ENCODE measurements around a stretch of chr9.

DNA sequence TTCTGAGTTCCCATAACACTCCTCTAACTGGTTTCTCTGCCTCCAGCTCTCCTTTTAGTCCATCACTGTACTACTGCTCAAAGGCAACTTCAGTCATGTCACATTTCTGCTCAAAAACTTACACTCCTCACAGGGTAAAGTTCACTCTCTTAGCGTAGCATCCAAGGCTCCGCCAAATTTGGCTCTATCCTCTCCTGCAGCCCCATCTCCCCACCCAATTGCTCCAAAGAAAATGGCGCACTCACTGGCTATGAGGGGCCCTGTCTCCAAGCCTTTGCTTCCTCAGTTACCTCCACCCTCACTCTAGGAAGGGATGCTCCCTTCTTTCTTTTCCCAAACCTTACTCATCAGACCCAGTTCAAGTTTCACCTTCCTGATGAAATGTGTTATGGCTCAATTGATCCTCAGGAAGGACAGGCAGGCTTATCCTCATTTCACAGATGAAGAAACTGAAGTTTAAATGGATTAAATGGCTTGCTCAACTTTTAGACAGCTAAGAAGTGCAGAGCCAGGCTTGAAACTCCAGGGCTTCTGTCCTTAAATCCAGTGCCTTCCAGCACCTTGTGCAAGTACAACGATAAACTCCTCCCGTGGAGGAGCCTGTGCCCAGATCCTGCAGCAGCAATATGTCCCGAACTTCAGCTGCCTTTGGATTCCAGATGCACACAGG, 199.3 kb downstream of the CRB2 start:
- PRO-cap: no peak

DNA sequence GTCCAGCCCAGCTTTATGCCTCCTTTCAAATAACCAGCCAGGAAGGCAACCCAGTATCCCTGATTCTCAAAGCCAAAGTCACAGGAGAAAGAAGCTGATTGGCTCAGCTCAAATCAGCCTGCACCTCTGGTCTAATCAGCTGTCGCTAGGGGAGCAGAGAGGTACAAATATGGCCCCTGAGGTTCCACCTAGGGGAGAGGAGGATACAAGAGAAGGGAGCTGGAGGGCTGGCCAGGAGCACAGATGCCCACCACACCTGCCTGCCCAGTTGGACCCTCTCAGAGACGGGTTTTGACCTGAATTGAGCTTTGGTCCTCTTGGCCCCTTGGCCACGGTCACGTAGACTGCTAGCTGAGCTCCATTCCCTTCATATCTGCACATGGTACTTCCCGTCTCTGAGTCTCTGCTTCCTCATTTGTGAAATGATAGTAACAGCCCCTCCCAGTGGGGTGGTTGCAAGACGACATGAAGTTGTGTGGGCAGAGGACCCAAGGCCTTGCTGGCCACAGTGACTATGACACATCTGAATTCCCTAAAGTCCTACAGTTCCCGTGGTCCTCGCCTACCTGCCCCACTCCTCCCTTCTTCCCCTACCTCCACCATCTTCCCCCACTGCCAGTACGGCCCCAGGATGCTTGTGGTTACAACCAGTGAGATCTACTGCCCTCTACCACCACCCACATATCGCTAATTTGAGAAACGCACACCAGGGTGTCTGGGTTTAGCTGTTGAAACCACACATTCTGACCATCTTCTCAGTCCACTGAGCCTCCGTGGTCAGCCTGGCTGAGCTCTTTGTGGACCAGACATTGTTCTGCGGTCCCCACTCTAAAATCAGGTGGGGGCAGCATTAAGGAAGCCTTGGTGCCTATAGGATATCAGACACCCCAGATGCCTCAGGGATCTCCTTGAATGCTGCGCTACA, 60.4 kb upstream of the NEK6 start:
- PRO-cap: no peak

DNA sequence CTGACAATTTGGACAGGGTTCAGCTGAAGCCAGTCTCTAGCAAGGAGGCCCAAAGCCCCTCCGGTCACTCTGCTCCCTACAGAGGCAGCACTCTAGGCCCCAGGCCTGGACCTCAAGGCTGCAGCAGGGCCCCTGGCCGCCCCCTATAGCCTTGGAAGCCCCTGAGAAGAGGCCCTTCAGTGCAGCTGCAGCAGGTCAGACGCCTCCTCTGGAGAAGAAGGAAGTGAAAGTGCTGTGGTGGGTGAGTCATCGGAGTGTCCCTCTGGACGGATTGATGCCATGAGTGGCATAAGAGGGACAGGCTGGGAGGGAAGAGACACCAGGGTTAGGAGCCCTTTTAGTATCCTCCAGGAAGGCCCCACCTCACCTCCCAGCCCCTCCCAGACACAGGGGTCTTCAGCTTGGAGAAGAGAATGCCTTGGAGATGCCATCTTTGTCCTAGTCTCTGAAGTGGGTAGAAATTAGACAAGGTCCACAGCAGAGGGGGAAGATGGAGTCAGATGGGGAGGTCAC, 39.0 kb upstream of the NEK6 start:
- PRO-cap: unidirectional peak, plus-strand start at position 291 of the sequence

DNA sequence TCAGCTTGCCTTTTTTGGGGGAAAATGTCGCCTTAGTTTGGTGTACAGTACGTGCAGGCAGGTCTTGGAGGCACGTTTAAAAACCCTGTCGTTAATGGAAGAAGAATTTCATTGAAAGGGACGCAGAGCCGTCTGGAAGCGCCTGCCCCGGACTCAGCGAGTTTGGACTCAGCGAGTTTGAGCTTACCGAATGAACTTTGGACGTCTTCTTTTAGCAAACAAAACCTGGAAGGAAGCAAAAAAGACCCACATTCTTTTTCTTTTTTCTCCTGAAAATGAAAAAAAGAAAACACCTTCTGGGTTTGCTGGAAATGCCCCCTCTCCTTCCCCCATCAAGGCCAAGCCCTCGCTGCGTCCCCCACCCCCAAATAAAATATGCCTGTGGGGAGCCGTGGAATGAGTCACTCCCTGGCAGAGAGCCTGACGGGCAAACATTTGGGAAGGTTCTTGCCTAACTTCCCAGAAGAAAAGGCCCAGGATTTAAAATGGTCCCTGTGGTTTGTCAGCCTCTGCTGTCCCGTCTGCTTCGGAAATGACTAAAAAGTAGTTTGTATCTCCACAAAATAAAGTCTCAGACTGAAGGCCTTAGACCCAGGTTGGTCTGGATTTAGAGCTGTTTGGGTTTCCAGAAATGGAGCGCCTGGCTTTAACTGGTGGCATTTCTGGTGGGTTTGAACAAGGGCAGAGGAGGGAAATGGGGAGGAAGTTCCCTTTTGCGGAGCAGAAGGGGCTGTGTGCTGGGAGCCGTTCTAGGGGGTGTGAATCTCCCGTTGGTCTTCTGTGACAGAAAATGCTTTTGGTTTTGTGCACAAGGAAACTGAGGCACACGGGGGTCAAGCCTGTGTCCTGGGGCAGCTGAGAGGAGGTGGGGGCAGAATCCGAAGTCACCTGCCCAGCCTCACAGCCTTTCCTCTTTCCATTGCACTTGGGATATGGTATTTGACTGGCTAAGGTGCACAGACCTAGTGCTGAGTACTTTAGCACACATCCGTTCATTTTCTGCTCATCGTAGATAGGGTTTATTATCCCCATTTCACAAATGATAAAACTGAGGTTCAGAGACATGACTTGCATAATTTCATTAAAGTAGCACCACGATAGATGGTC, 1.9 kb downstream of the NEK6 start:
- PRO-cap: bidirectional peak, plus-strand start at position 483 of the sequence, minus-strand start at position 170 of the sequence

DNA sequence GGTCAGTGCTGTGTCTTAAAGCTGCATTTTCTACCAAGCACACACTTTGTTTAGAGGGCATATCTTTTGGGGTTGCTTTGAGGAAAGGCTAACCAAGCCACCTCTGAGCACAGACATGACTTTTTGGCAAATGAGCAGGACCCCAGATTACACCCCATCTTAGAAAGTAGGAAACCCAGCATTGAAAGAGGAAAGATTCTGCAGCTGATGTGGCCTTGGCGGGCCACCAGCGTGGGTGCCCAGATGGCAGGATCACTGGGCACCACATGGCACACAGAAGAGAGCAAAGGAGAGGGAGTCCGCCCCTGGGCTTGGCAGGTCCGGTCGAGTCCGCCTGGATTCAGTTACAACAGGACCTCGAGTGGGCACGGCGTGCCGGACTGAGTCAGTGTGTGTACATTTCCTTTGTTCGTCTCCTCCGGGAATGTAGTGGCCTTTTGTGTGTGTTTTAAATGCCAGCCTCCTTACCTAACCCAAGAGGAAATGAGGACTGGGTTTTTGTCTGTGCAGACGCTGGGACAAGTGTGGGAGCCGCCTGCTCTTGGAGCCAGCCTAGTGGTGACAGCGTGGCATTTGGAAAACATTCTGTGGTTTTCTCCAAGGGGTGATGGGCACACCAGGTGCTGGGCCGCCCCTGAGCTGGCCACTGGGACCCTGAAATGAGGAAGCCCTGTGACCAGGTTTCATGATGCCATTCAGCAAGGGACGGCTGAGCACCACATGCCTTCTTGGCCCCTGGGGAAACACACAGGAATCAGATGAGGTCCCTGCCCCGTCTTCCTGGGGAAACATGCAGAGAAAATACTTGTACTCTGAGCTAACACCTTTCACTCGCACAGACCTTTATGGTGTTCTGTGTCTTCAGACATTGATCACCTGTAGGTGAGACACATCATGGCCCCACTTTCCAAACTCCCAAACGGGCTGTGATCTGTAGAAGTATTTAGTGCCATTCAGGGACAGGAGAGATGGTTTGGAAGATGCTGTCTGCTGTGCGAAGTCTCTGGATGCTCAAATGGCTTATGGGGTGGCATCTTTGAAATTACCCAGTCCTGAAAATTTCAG, 9.6 kb downstream of the NEK6 start:
- PRO-cap: no peak

DNA sequence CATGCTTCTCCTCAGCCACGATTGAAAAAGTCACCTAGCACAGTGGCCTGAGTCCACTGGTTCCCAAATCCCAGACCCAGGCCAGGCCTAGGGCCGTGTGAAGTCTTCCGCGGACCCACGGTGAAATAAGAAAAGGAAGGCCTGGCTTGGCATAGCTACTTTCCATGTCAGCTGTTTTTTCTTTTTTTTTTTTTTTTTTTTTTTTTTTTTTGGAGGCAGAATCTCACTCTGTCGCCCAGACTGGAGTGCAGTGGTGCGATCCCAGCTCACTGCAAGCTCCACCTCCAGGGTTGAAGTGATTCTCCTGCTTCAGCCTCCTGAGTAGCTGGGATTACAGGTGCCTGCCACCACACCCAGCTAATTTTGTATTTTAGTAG, 23.5 kb downstream of the NEK6 start:
- PRO-cap: no peak

- PRO-cap: no peak
Measured at GRCh38 chr9:124281745-124282723, 24.3 kb downstream of the NEK6 start.

- PRO-cap: no peak
Measured at GRCh38 chr9:124285759-124286983, 28.4 kb downstream of the NEK6 start.

GRCh38 chr9:124352470-124353354, 62.5 kb downstream of the PSMB7 start:
- PRO-cap: no peak

DNA sequence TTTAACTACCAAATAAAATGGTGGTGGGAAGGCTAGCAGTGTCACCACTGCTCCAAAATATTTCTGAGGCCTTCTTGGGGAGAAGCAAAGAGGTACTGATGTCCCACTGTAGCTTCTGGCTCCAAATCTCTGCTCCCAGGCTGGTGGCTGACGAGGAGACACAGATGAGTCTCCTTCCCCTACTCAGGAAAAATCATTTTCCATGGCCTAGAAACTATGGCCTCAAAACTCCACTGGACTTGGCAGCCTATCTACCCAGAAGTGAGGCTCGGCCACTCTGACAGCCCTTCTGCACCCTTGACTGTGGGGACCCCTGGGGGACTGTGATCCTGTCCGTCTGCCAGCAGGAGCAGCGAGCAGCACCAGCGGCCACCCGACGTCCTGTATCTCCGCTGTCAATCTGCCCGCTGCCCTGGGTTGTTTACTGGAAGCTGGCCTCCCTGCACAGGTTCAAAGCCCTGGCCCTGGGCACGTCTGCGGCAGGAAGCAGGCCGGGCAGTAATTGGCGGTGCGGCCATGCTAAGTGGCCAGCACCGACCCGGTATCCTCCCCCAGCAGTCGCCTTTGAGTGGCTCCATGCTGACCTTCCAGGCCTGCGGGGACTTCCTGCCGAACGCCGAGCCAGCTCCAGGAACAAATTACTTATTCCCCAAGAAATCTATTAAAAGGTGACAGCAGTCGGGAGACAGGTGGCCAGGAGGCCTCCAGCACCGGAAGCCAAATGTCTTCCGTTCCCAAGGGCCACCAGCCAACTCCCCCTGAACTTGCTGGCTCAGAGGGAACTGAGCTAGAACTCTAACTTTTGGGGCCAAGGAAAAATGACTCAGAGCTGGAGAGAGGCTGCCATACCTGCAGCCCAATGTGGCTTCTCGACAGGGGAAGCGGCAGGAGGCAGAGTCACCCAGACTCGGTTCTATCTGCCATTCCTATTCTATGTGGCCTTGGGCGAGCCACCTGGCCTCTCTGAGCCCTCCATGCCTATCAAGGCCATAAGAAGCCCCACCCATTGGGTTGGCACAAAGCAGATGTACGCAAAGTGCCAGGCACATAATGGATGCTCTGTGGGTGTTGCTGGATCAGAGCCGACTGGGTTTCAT, 13.5 kb upstream of the PSMB7 start:
- PRO-cap: no peak

DNA sequence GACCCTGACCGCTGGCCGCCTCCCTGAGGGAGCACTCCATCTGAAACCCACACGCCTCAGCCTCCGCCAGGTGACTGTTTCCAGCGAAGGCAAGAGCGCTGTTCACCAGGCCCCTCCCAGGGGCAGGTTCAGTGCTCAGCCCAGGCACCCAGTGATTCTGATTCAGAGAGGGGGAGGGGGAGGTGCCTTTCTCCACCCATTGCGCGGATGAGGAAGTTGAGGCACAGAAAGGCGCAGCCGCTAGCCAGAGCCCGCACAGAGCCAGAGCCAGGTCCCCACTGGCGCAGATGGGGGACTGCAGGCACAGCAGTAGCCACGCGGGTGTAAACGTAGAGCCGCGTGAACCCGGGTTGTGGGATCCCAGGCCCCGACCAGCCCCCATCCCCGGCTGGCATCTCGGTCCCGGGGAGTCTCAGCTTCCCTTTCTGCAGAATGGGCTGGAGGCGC, 27.1 kb downstream of the ADGRD2 start:
- PRO-cap: no peak

DNA sequence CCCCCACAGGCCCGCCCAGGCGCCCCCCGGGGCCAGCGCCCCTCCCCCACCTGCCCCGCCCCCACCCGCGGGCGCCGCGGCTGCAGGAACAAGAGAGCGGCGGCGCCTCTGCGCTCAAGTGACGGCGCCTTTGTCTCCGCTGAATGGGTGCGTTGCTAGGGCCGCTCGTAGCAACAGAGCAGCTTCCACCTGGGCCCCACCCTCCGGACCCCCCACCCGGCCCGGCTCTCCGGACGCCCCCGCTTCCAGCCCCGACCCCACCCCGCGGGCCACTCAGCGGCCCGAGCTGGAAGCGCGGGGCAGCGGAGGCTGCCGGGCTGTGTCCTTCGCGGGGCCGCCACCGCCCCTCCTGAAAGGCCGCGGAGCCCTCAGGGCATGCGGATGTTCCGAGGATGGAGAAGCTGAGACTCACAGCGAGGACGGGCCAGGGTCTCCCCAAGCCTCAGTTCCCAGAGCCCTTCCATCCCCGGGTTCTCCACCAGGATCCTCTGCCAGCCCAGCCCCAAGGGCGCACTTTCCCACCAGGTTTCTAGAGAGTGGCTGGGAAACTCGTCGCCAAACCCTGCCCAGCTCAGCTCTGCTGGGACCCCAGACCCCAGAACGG, 27.6 kb downstream of the ADGRD2 start:
- PRO-cap: no peak

DNA sequence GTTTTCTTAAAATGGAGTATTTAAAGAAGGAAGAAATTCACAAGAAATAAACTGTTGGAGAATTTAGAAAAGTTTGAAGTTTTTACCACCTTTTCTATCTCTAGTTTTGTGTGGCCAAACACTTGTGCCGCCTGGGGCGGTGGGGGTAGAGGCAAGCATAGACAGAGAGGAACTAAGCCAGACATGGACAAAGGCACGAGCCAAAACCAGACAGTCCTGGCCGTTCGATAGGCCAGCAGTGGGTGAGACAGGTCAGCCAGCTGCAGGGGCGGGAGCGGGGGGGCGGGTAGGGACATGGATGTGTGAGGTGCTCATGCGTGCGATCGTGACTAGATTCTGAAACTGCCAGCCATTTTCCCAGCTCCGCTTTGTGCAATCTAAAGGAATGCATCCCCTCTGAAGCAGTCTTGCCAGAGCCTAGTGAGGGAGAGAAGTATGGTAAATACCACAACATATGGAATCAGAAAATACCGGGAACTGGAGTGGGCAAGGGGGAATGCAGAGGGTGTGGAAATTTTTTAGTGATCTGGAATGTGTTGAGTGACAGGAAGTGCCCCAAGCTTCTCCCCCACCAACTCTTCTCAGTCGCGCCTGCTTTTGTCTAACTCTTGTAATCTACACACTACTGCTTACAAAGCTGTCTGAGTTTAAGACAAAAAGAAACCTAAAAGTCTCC, 112.0 kb downstream of the NR6A1 start:
- PRO-cap: bidirectional peak, plus-strand start at position 125 of the sequence, minus-strand start at position 174 of the sequence; bidirectional peak, plus-strand start at position 360 of the sequence, minus-strand start at position 218 of the sequence

GRCh38 chr9:124793095-124793443, 16.1 kb downstream of the OLFML2A start:
- PRO-cap: no peak

DNA sequence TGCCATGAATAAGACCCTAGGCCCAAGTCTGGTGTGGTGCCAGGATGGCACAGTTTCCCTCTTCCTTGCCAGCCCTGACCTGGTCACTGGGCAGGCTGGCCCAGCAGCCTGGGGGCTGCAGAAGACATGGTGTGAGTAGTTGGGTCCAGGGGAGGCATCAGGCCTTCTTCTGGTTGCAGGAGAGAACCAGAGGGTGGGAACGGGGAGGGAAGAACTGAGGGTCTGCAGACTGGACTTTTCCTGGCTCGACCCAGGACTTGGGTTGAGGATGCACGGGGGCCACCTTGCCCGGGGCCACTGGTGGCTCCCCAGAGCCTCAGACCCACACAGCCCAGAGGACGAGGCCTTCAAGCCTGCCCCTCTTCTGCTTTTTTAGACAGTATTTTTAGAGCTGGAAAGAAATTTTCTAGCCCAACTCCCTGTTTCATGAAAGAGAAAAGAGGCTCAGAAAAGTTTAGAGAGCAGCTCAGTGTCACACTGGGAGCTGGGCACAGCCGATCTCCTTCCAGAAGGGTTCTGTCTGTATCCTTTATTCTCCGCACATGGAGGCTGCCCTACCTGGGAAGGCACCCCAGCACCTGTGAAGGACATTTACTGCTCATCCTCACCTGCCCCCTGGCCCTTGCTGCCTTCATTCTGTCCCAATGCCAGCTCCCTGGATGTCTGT, 34.6 kb downstream of the OLFML2A start:
- PRO-cap: no peak

DNA sequence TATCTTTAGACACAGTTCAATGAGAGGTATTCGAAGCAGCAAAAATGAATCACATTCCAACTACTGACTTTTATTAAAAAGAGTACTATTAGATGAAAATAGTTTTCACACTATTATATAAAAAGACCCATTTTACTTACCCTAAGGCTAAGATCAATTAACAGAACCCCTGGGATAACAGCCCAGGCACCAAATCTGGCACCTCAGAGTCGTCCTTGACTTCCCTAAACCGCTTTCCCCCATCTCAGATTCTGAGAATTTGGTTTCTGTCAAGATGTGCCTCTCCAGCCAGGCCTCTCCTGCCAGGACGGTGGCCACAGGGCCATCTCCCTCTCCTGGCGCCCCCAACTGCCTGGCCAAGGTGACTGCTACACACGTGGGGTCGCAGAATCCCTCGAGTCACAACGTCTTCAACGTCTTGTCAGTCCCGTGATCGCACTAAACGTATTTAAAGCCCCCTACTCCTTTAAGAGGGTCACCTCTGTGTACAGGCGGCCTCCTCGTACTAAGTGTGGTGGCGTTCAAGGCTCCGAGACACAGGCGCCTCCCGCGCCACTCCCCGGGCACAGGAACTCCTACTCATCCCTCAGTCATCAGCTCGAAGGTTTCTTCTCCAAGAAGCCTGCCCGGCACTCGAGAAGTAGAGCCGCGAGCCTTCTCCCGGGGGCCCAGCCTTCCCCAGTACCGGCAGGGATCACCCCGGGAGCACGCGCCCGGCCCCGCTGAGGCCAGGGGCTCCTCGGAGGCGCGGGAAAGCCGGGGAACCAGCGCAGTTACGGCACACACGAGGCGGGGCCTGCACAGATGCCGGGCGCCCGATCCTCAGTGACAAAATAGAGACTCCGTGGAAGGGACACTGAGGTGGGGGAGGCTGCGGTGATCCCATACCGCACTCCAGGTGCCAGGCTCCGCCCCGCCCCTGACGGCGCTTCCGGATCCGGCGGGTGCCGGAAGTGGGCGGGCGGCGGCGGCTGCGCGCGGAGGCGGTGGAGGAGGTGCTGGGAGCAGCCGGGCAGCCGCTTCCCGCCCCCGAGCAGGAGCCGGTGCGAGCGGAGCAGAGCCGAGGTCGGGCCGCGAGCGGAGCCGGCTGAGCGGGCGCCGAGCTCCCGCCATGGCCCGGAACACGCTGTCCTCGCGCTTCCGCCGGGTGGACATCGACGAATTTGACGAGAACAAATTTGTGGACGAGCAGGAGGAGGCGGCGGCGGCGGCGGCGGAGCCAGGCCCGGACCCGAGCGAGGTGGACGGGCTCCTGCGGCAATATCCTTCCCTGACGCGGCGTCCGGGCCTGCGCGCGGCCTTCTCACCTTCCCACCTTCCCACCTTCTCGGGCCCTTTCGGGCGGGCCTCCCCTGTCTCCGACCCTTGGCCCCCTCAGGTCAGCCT, 6.7 kb downstream of the ARPC5L start:
- PRO-cap: bidirectional peak, plus-strand start at position 978 of the sequence, minus-strand start at position 921 of the sequence

DNA sequence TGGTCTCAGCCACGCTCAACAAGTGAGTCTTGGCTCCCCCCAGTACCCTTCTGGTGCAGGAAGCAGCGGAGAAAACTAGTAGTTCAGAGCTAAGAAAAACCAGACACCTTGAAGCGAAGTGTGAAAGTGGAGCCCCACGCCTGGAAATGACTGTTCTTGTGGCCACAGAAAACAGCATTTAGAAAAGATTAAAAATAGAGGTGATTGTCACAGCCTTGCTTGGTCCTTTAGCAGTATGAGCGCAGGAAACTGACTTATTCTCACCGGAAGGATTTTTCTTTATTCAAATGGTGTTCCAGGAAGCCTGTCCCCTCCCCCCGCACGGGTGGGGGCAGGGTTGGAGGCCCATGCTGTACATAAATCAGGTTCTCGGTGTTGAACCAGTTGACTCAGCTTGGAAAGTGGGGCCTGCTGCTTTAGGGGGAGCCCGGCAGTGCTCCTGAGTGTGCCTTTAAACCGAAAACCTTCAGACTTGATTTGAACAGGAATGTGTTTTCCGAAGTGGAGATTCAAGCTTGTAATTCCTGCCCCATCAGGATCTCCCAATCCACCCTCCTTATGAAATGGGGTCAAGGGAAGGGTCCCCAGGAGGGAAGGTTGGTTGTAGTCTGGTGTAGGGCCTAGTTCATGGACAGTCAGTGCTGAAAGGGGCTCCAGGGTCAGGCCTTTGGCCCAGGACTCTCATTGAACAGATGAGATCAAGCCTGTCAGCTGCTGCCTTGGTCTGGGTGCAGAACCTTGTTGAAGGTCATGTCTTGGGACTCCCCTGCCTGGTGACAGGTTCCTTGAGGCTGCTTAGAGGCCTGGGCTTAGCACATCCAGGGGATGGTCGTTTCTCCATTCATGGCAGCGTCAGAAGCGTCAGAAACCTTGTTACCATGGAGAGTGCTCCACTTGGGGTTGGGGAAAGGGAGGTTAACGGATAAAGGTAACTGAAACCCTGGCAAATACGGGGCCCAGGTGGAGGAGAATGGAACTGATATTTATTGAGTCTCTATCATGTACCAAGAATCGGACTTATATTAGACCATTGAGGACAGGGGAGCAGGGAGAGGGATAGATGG, 8.5 kb downstream of the ARPC5L start:
- PRO-cap: bidirectional peak, plus-strand start at position 387 of the sequence, minus-strand start at position 229 of the sequence

GRCh38 chr9:124876657-124877317, 14.9 kb downstream of the ARPC5L start:
- PRO-cap: no peak

DNA sequence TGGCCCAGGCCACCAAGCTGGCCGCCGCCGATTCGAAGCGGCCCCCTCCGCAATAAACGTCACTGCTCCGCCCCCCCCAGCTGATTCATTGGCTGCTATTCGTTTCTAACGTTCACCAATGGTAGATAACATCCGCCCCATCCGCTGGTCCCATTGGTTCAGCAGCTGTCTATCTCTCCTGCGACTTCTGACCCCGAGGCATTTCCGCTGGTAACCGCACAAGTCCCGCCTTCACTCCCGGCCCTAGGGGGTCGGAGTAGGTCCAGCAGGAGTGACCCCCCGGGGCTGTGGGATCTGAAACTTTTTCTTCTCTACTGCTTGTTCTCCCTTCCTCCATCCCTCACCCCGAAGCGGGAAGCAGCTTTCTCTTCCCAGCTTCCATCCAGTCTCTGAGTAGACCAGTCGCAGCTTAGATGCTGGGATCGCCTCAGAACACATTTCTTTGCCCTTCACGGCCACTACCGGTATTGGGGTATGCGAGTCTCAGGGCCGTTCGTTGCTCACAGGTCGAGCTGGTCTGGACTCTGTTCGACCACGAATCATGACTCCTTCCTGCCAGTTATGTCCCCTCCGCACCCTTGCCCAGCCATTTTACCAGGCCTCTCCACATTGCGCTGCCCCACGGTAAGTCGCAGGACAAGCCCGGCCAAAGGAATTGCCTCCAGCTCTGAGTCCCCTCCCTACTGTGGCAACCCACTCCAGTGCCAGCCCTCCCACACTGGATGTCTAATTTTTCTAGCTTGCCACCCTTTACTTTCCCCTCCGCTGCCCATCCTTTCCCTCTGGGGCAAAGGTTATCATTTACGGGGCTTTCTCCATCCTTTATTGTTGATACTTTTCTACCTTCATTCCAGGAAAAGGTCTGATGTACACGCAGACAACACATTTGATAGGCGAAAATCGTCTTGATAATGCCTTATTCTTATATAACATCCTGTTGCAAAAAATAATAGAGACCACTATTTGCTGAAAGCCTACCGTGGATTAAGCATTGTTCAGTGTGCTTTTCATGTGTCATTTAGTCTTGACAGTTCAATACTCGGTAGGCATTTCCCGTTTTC, 627 bp upstream of the HSPA5 start:
- PRO-cap: bidirectional peak, plus-strand start at position 202 of the sequence, minus-strand start outside the sequence

DNA sequence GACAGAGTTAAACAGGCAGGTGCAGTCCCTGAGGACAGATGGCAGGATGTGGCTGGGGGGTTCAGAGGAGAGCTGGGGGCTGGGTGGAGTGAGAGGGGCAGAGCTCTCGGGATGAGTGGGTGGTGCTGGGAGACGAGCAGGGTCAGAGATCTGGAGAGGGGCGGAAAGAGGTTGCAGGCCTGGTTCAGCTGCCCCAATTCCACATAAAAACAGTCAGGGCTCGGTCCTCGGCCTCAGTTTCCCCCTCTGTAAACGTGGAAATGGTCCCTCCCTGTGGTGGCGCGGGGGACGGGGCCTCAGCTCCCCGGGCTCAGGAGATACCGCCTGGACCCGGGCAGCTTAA, 146.0 kb downstream of the GAPVD1 start:
- PRO-cap: no peak

Data from sternocleidomastoid (tissue), 1 donor.